HT-29 (cell line): Measurements from ENCODE around the gene SORBS1.

GRCh38 chr10:94316274-94316871, 46.4 kb downstream of the NOC3L start:
- RAMPAGE, long total RNA, result no peak

- RAMPAGE, long total RNA, result no peak
Measured at GRCh38 chr10:95044259-95045239, 24.7 kb downstream of the CYP2C8 start.

GRCh38 chr10:95066820-95068054, 2.1 kb downstream of the CYP2C8 start:
- RAMPAGE, long total RNA, result no peak

DNA sequence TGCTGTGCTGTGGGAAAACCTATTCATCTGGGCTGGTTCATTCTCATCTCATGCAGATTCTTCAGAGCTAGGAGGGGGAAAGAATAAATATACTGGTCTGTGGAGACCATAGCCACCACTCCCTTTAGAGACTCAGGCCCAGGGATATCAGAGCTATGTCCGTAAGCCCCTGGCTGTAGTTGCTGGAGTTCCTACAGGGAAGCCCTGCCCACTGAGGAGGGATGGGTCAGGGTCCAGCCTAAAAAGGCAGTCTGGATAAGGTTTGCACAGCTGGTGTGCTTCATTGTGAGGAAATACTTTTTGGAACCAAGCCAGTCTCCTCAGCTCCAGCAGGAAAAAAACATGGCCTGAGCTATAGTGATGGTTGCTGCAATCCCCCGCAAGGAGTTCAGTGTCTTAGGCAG, 52.5 kb upstream of the CYP2C8 start:
- RAMPAGE, long total RNA, result no peak

- RAMPAGE, long total RNA, result no peak
Measured at GRCh38 chr10:95183194-95184535, 10.4 kb upstream of the ACSM6 start.

- RAMPAGE, long total RNA, result no peak
Measured at GRCh38 chr10:95231305-95231796, 37.3 kb downstream of the ACSM6 start.

DNA sequence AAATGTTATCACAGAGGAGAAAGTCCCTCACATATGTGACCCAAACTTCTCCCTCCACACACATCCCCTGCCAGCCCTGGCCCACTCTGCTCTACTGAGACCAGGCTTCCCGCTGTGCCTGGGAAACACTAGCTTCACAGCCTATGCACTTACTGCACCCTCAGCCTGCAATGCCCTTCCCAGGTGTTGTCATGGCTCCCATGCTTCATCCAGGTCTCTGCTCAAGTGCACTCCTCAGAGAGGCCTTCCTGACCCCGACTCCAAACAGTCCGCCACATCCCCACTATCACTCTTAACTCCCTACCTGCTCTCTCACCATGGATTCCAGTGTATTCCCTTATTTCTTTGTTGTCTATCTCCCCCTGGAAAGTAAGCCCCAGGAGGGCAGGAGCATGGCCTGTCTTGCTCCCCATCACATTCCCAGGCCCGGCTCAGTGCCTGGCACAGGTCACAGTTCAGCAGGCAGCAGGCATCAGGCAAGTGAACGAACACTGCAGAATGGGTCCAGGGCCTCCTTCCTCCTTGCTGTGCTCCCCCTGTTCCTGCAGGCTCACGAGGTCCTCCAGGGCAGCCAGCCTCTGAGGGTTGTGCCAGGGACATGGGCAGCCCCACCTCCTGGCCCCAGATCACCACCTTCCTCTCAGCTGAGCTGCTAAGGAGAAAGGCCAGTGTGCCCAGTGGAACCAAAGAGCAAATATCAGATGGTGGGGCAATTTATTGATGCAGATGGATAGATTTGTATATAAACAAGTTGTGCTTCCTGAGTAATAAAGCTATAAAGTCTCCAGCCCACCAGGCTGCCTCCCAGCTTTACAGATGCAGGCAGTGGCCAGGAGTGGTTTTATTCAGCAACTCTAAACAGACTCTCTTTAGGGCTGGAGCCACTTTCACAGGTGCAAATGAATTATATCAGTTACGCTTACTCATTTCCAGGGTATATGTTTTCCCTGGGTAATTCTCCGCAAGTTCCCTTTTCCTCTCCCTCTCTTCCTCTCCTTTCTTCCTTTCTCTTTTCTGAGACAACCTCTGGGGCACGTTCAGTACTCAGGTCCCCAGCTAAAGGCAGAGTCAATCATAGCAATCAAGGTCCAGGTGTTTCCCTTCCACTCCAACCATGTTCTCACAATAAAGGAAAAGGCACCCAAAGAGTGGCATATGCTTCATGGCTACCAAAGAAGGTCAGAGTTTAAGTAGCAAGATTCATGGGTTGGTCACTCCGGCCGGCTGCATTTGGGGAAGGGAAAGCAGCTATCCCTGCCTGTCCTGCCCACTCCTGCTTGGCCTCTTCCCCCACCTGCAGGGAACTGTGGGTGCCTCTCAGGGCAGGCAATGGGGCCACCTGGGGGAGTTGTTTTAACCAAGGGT, 41.6 kb downstream of the PDLIM1 start:
- RAMPAGE, long total RNA, result no peak

DNA sequence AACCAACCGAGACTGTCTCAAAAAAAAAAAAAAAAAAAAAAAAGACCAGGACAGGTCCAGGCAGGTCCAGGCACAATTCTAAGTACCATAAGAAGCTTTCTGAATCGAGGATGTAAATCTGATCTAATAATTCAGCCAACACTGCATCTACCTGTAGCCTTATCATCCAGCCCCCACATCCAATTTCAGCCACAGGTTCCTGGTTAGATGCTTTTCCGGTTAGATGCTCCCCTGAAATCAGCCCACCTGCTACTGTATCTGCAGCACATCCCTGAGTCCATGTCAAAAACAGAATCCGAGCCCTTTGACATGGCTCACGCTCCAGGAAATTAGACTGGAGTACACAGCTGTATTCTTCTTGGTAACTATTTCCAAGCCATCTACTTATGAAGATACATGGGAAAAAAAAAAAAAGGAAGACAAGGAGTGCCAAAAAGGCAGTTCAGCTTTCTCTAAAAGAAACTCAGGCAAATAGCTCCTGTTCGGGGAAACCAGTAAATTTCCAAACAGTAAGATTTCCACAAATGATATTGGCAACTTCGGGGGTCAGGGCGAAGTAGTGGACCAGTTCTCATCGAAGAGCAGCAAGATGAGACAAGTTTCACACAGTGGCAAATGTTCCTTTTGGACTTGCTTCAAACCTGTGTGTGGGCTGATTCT, 48.6 kb downstream of the SORBS1 start:
- RAMPAGE, long total RNA, result no peak

GRCh38 chr10:95522140-95522733, 38.9 kb downstream of the SORBS1 start:
- RAMPAGE, long total RNA, result no peak

- RAMPAGE, long total RNA, result no peak
Measured at GRCh38 chr10:95538910-95539397, 22.2 kb downstream of the SORBS1 start.

DNA sequence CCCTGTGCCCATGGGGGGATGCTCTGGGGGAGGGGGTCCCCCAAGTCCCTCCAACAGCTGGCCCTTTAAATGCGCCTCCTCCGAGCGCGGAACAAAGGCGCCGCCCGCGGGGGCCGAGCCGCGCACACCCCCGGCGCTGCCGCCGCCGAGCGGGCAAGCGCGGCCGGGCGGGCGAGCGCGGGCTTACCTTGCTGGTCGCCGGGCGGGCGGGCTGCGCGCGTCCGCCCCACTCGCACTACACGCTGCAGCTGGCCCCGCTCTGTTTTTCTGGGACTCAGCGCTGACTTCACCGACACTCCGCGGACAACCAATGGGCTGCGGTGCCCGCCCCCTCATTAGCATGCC, at the start of gene SORBS1:
SORBS1 (minus strand) TSS at position 239 of the 345 bp plus-strand sequence.
- RAMPAGE, long total RNA, result no peak

DNA sequence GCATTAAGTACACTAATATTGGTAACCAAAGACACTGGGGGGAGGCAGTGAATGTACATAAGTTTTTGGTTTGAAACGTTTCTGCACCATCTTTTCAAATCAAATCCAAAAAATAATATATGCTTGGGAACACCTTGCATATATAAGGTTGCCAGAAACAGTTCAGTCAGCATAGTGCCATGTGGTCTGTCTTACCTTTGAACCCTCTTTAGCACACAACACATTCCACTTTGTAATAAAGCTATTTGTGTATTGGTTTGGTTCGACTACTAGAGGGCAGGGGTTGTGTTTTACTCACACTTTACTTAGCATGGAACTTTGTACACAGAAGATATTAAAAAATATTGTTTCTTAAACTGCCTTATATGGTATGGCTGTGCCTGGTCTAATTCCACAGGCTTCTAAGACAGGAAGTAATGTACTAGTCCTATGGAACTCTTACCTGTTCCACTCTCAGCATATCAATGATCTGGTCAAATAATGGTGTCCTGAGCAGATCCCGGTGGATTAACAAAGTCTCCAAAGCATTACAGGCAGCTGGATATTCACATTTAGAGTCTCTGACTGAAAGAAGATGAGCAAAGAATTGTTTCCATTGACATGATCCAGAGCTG, 43.1 kb downstream of the ALDH18A1 start:
- RAMPAGE, long total RNA, result no peak

- RAMPAGE, long total RNA, result no peak
Measured at GRCh38 chr10:95728591-95728907, 27.4 kb upstream of the ENTPD1 start.

DNA sequence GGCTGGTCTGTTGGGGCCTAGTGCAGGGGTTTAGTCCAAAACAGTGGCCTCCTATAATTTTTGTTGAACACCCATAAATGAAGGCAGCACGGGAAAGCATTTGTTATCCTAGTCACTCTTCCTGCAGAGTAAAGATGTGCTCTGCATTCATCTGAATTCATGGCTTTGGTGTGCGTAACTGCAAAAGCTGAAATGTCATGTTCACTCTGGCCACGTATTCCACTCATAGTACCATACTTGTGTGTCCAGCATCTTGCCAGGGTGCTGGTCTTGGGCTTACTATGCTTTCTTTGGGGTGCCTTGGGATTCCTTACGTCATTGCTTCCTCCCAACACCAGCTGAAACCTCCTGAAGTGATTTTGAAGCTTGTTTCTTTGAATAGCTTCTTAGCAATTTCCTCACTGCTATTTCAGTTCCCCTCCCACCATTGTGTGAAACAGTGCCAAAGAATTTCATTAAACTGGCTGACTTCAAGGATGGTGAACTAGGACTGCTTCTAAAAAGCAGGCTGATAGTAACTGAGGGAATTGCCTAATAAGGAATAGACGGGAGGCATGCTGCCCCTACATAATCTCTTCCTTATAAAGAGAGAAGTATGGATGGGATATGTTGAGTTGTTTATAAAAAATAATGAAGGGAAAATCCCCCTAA, 36.9 kb downstream of the ENTPD1 start:
- RAMPAGE, long total RNA, result no peak

DNA sequence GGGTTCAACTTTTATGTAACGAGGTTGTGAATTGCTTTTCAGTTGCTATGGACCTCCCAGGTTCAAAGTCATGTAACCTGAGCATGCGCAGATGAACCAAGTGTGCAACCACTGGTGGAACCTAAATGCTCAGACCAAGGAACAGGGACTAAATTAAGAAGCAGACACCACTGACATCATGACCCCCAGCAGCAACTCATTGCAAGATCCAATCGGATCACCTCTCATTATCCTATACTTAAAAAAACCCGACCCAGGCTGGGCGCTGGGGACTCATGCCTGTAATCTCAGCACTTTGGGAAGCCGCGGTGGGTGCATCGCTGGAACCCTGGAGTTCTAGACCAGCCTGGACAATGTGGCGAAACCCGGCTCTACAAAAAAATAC, 11.4 kb upstream of the ZNF518A start:
- RAMPAGE, long total RNA, result no peak

GRCh38 chr10:96138513-96139168, 8.5 kb downstream of the ZNF518A start:
- RAMPAGE, long total RNA, result no peak

GRCh38 chr10:96156854-96157855, 27.1 kb downstream of the ZNF518A start:
- RAMPAGE, long total RNA, result no peak

GRCh38 chr10:96254992-96255386, 16.4 kb downstream of the BLNK start:
- RAMPAGE, long total RNA, result no peak

DNA sequence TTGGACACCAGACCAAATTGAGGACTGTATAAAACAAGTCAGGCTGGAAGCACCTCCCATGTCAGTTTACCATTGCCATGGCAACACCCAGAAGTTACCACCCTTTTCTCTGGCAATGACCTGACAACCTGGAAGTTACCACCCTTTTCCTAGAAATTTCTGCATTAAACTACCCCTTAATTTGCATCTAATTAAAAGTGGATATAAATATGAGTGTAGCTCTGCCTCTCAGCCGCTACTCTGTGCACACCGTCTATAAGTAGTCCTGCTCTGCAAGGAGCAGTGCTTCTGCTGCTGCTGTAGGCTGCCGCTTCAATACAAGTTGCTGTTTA, 7.9 kb upstream of the BLNK start:
- RAMPAGE, long total RNA, result no peak

DNA sequence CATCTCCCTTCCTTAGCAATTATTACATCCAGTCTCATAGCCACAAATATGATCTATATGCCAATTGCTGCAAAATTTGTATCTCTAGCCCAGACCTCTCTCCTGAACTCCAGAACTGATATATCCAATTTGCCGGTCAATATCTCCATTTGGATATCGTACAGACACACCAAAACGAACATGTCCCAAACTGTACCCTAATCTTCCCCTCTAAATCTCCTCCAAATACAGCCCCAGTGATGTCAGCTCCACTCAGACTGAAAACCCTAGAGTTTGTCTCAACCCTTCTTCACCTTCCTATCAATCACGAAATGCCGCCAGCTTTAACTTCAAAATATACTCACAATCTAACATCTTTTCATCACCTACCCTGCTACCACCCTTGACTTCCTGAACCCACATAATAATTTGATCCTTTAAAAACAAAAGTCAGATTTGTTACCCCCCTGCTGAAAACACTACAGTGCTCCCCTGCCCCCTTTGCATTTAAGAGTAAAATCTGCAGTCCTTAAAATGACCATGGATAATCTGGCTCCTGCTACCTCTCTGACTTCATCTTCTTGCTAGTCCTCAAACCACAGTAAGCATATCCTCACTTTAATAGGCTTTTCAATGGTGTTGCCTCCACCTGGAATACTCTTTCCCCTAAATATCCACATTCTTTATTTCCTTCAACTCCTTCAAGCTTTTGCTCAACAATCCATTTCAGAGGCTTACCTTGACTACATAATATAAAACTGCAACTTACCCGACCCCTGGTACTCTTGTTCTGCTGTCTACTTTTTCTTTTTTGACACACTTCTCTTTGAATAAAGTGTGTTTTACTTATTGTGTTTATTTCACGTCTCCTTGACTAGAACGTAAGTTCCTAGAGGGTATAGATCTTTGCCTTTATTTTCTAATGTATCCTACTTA, 29.5 kb downstream of the TM9SF3 start:
- RAMPAGE, long total RNA, result no peak